Islet of Langerhans (tissue), 1 donor: ENCODE results near the genes KLHL25 and ACAN.

DNA sequence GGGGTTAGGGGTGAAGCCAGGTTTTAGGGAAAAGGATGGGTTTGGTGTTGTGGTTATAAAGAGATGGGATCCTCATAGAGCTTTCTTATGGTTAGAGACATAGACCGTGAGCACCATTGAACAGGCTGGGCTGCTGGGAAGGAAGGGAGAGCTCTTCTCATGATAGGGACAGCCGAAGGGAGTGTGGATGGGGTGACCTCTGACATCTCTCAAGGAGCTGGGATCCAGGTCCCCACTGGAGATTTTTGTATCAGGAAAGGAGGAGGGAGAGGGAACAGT lies 5.1 kb downstream of the ALPK3 start:
- RRBS = no CpG with 5 or more reads among the region's 2 CpGs

- RRBS = no CpG with 5 or more reads among the region's 7 CpGs
These were observed 9.4 kb downstream of the ALPK3 start for GRCh38 chr15:84826384-84827060.

DNA sequence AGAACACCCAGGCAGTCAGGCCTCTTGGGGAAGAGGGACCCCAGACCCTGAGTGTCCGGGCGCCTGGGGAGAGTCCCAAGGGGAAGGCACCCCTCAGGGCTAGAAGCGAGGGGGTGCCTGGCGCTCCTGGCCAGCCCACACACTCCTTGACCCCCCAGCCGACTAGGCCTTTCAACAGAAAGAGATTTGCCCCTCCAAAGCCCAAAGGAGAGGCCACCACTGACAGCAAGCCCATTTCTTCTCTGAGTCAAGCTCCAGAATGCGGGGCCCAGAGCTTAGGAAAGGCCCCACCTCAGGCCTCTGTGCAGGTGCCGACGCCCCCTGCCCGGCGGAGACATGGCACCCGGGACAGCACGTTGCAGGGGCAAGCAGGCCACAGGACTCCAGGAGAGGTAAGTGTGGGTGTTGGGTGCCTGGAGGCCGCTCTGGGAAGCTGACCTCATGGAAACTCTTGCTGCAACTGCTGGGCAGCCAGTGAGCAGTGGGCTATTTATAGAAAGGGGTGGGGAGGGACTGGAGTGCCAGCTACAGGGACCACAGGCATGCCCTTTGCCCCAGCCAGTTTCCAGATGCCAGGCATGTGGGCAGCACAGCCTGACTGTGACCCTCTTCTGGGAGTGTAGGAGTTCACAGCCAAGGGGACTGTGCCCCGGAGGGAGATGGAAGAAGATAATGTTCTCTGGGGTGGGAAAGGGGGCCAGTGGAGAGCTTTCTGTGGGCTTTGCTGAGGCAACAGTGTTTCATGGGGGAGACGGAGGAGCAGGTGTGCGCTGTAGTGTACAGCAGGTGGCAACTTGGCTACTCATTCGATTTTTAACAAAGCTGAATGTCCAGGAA lies 23.6 kb downstream of the ALPK3 start:
- RRBS = no CpG with 5 or more reads among the region's 17 CpGs

DNA sequence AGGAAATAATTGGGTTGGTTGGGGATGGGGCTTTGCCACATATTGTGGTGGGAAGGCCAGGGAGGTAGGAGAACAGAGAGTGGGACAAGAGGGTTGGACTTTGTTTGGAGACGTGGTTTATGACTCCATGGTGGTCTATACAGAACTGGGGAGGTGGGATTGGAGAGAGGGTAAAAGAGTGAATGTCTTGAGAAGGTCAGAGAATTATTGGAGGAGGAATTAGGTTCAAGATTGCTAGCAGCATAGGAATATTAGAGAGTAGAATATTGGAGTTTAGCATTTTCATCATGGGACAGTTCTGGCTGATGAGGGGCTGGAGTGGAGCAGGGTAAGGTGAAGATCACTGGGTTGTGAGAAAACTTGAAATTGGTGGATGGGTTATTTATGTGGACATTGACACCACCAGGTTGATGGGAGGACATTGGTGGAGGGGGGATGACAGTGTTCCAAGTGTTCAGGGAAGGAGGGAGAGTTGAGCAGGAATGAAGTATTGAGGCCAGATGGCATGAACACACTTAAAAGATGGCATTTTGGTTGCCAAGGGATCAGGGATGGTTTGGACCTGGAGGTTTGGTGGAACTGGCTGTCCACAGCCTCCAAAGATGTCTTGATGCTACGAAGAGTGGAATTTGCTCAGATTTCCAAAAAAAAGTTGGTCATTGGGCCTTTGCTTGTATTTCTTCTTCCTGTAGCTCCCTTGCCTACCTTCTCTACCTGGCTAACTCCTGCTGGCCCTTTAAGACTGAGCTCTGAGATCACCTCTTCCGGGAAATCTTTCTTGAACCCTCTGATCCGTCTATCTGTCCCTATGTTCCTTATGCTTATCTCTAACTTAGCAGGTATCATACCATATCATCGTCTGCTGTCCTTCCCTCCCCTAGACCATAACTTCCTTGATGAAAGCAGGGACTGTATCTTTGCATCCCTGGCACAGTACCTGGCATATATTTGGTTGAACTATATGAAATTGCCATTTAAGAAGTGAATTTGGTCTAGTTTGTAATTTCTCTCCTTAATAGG lies 42.0 kb downstream of the PDE8A start:
- RRBS = no CpG with 5 or more reads among the region's 5 CpGs

GRCh38 chr15:85083358-85083926 lies 101.8 kb downstream of the PDE8A start:
- RRBS = no CpG with 5 or more reads among the region's 2 CpGs

DNA sequence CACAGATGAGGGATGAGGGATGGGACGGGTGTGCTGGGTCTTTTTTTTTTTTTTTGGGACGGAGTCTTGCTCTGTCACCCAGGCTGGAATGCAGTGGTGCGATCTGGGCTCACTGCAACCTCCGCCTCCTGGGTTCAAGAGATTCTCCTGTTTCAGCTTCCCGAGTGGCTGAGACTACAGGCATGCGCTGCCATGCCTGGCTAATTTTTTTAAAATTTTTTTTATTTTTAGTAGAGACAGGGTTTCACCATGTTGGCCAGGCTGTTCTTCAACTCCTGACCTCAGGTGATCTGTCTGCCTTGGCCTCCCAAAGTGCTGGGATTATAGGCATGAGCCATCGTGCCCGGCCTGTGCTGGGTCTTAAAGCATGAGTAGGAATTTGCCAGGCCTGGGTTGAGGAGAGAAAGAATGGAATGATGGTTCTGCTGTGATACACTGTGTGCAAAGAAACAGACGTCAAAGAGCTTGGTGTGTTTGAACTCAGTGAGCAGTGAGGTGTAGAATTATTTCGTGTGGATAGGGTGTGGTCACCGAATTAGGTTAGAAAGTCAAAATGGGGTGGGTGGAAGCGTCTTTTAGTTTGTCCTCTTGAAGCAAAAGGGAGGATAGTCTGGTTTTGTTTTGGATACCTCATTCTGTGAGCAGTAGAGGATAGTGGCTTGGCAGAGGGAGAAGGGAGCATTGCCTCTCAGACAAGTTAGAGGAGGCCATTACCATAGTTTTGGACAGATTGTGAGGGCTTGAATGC lies 27.0 kb downstream of the AKAP13 start:
- RRBS = no CpG with 5 or more reads among the region's 12 CpGs

GRCh38 chr15:85583379-85583822 lies 203.0 kb downstream of the AKAP13 start:
- RRBS = no CpG with 5 or more reads among the region's 5 CpGs

DNA sequence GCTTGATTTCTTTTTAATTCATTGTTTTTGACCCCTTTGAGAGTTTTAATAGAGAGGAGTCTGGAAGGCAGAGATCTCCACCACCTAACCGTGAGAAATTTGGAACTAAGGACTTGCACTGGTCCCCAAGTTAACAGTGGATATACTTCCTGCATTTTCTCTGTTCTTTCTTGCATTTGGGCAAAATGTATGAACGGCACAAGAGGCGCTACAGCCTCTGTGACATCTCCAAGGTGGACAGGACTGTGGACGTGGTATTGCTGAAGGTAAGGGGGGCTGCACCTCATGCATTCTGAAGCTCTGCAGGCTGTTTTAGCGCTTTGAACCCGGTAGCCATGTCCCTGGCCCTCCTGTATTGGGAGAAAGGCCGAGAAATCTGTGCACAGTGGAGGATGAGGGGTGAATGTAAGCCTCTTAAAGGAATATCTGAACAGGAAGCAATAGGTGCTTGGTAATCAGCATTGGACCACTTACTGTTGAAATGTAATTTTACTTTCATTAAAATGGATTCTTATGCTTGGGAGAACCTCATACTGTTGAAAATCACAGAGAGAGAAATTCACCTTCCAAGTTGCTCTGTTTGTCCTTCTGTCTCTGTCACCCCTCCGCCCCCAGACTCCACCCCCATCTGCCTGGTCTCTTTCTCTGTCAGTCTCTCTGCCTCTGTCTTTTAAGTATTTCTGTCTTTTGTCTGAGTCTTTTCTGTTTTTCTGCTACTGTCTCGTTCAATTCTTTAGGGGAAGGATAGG lies 174.6 kb downstream of the KLHL25 start:
- RRBS = no CpG with 5 or more reads among the region's 9 CpGs

DNA sequence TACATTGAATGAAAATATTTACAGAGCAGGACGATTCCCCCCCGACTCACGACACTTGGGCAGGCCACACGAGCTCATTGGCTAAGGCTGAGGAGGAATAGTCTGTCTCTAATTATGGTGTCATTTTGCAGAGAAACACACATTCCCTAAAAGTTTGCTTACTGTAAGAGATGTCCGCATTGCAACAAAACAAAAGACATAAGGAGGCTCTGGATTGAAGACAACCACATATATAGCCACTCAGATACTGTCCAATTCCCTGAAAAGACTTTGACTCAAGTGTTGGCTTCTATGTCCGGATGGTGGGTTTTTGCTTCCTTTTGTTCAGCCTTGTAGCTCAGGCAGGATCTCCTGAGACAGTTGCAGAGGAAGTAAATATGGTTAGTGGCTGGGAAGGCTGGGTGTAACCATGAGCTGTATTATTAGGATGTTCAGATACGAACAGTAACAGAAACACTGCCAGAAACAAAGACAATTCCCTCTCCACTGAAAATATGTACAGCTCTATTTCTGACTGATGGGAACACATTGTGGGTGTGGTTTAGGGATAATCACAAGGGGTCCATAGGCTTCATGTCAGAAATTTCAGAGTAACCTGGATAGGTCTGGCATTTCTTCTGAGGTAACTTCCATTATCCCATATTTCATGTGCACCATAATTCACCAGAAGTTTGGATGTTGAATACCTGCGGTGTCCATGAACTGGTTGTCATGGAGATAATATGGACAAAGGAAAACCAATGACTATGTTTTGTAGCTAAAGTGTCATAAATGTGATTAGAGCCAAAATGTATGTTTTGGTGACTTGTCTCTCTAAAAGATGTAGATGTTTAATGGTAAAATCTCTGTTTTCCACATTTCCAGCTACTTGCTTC lies 170.2 kb downstream of the KLHL25 start:
- RRBS = no CpG with 5 or more reads among the region's 8 CpGs

DNA sequence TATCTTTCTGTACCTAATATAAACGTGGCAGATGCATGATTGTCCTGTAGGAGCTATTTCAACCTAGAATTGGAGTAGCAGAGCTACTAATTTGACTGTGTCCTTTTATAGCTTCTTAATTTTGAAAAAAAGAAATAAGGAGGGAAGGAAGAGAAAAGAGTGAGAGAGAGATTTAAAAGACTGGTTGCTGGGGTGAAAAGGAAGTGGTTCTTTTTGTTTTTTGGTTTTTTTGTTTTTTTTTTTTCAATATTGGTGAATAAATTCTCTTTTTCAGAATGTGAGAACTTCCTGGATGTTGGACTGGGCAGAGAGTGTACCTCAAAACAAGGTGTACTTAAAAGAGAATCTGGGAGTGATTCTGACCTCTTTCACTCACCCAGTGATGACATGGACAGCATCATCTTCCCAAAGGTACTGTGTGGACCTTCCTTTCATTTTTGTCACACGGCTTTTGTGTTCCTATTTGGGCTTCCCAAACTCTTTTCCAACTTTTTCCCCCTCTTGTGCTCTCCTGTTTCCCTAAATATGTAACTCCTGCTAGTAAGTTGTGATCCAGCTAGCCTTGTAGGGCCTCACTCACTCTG lies 149.1 kb downstream of the KLHL25 start:
- RRBS = no CpG with 5 or more reads among the region's 2 CpGs

- RRBS = no CpG with 5 or more reads among the region's 5 CpGs
These were observed 90.6 kb downstream of the KLHL25 start for GRCh38 chr15:85703994-85704641.

- RRBS = no CpG with 5 or more reads among the region's 15 CpGs
These were observed 45.1 kb downstream of the KLHL25 start for GRCh38 chr15:85749571-85750135.

DNA sequence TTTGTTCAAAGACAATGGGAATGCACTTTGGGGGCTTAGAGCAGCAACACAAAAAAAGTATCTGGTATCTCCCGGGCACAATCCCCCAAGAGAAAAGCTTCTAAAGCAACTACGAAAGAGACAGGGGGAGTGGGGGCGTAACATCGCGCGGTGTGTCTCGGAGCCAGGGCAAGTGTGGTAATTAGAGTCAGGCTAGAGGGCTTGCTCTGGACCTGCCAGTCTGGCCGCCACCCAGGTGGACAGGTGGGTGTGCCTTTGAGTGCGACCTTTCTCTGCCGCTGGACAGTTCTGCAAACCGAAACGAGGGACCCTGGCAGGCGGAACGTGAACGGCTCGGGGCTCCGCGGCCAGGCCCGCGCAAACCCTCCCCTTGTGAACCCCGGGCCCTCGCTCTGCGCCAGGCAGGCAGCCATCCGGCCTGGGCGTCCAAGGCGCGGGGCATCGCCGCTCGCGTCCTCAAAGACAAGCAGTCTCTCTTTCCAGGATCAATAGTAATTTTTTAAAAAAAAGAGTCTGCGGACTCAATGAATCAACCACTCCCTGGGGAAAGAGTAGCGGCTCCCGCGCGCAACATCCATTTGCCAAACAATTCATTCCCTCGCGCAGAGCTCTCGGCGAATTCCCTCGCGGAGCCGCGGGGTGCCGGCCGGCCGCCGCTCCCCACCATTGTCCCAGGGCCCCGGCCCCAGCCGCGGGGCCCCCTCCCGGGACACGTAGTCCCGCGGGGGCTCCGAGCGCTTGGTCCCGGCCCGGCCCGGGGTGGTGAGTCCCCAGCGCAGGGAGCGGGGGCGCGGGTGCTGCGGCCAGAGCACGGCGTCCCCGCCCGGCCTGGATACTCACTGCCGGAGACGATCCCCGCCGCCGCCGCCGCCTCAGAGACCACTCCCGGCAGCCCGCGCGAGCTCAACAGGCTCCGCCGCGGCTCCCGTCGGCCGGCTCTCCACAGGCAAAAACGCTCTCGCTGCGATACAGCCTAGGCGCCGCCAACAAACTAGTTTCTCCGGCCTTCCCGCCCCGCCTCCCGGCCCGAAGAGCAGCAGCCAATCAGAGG lies at the start of gene KLHL25:
Gene KLHL25, minus strand, starts transcription at position 1,000 of the 1,051 bp plus-strand sequence.
- RRBS = 3% methylated on average over 40 of the region's 96 CpGs

DNA sequence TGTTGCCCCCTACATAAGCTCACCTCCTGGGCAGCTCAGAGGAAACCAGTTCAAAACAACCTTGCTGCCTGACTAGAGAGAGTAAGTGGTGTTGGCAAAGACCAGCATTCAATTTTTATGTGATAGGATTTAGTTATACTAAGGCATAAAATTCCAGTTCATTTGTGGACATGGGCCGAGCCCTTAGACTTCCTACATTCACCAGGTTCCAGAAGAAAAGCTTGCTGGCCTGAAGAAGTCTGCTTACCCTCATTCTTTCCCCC lies 305.3 kb downstream of the NTRK3 start:
- RRBS = no CpG with 5 or more reads among the region's 1 CpG

DNA sequence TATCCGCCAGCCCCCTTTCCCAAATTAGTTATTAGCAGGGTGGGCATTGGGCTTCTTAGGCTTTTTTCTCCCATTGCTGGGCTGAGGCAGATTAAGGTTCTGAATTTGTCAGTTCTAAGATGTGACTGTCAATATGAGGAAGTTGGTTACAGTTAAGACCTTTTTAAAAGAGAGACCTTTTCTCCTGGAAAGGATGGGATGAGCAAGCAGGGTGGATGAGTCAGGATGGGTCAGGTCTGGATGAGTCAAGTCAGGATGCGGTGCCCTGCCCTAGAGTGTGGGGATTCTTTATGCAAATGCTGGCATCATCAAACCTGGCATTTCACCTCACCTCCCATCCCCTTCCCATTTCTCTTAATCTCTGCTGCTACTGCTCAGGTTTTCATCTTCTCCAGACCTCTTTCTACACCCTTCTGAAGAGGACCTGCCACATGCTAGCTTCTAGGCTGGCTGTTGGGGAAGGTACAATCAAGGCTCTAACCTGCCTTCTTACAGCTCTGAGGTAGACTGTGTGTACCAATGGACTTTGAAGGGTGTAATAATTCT lies 2.0 kb downstream of the AEN start:
- RRBS = no CpG with 5 or more reads among the region's 2 CpGs

DNA sequence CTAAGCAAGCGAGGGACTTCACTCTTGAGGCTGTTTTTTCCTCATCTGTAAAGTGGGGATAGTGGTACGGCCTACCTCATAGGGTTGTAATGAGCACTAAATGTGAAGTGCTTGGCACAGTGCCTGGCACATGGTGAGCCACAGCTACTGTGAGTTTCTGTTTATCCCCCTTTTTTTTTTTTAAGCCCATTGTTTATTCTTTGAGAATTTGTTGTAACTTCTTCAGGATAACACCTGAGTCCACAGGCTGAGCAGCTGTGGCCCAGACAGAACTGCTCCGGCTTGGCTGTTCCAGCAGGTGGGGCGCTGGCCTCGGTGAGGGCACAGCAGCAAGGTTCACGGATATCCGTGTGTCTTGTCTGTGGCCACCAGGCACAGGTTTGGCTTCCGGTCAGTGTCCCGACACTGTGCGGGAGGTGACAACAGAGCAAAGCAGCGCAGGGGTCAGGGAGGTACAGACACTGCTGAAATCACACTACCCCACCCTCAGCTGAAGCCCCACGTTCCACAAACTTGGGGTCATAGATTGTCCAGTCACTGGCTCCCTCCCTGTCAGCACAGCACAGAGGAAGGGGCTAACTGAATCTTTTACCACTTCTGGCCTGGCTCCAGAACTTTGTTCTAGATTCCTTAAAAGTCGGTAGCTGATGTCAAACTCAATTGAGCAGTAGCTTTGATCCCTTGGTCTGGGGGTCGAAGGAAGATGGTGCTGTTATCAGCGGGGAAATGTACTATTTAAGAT lies 7.2 kb upstream of the ISG20 start:
- RRBS = no CpG with 5 or more reads among the region's 15 CpGs

DNA sequence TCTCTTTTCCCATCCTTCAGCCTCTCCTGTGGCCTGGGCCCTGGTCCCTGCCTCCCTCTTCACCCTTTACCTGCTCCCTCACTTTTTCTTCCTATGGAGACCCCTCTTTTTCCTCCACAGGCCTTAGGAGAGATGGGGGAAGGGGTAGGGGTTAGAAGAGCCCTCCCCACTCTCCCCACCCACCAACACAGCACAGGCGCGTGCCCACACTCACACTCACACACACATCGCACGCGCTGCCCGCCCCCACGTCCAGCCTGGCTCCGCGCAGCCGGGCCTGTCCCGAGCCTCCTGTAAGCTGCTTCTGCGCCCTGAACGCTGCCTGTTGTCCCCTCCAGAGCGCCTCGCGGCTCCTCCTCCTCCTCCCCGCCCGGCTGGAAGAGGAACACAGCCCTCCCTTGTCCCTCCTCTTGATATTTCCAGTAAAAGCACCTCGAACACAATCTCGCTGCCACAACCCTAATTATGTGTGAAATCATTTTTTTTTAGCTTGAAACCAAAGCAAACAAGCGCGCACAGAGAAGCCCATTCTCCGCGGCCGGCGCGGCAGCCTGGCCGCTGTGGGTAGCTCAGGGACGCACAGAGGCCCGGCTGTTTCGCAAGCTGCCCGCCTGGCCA lies 33.8 kb upstream of the ACAN start:
- RRBS = 6% methylated on average over 13 of the region's 32 CpGs

DNA sequence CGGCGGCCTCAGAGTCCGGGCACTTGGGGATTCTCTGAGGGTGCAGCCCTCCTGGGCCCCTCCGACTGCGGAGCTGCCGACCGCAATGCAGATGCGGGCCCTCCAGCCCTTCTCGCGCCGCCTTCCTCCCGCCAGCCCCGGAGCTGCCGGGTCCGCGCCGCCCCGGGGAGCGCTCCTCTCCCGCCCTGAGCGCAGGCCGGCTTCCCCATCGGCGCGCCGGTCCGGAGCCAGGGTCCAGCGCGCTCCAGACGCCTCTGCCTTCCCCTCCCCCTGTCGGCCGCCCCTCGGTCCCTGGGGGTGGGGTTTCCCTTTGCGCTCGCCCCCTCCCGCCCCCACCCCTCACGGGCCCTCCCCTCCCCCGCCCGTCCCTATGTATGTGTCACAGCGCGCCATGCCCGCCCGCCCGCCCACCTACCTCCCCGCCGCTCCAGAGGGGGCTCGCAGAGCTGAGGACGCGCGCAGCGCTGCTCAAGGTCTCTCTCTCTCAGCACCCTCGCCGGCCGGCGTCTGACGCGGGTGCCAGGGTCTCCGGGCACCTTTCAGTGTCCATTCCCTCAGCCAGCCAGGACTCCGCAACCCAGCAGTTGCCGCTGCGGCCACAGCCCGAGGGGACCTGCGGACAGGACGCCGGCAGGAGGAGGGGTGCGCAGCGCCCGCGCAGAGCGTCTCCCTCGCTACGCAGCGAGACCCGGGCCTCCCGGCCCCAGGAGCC lies at the start of gene ACAN:
Gene ACAN, plus strand, starts transcription at position 402 of the 712 bp plus-strand sequence.
- RRBS = 5% methylated on average over 17 of the region's 75 CpGs

- RRBS = no CpG with 5 or more reads among the region's 4 CpGs
These were observed 36.4 kb upstream of the ABHD2 start for GRCh38 chr15:89051685-89052424.